ENCODE measurements around the genes PLCB1 and SNAP25.

GRCh38 chr20:6700497-6701489 lies 66.7 kb upstream of the BMP2 start:
- PRO-cap: no peak

- PRO-cap: no peak
Observed at GRCh38 chr20:6746934-6747459, 20.5 kb upstream of the BMP2 start.

- PRO-cap: no peak
Observed at GRCh38 chr20:7257832-7258458, 490.5 kb downstream of the BMP2 start.

DNA sequence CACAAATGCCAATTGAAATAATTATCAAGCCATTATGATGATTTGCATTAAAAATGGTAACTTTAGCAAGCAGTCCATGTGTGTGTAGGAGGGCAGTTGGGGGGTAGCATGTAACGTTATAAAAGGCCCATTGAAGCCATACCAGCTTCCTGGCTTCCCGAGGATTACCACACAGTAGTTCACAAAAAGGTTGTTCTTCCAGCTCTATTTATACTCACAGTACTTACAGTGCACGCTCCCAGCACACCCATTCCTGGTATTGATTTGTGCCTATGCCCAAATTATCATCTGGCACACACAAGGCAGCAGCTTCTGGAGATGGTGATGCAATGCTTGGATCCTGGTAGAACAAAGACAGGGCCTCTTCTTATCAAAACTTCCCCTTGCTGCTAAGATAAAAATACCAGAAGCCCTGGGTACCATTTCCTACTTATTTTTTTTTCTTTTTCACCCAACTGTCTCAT lies 436.8 kb downstream of the HAO1 start:
- PRO-cap: no peak

DNA sequence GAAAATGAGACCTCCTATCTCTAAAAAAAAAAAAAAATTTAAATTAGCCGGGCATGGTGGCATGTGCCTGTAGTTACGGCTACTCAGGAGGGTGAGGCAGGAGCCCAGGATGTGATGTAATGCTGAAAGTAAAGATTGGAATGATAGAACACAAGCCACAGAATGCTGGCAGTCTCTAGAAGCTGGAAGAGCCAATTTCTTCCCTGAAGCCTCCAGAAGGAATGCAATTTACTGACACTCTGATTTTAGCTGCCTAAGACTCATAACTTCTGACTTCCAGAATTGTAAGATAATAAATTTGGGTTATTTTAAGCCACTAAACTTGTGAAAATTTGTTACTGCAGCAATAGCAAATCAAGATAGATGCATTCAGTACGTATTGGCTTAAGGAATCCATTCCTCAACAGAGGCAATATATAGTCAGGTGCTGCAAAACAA lies 27.3 kb upstream of the HAO1 start:
- PRO-cap: no peak

DNA sequence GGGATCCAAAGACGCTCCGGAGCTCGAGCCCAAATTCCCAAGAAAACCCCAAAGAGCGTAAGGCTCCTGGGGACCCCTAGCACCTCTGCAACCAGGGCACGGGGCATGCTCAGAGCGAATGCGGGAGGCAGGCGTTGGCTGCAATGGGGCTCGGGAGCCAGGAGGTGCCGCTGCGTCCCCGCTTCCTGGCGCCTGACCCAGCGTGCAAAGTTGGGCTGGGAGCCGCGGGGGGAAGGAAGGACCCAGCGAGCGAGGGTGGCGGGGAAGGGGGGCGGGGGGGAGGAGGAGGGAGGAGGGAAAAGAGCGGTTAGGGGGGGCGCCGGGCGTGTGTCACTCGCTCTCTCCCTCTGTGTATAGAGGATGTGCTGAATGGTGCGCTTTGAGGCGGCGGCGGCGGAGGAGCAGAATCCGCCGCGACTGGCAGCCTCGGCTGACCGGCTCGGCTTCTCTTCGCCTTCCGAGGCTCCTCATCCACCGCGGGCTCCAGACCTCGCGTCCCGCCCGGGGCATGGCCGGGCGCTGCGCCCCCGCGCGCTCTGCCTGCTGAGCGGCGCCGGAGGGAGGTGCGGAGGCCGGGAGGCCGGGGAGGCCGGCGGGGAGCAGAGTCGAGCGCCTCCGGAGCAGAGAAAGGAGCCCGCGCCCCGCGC lies at the start of gene PLCB1:
Gene PLCB1, plus strand, starts transcription at position 333 of the 647 bp plus-strand sequence.
- PRO-cap: unidirectional peak, plus-strand start at position 333 of the sequence

DNA sequence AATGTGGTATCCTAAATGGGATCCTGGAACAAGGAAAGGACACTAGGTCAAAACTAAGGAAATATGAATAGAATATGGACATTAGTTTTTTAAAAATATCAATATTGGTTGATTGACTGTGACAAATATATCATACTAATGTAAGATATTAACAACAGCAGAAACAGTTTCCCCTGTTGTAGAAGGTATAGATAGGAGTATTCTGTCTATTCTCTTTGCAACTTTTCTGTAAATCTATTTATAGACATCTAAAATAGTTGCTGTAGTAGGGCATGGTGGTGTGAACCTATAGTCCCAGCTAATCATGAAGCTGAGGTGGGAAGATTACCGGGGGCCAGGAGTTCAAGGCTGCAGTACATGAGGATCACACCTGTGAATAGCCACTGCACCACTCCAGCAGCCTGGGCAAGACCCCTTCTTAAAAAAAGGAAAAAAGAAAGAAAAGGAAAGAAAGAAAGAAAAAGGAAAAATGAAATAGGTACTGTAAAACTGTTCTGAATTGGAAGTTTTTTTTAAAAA lies 276.0 kb downstream of the PLCB1 start:
- PRO-cap: no peak

DNA sequence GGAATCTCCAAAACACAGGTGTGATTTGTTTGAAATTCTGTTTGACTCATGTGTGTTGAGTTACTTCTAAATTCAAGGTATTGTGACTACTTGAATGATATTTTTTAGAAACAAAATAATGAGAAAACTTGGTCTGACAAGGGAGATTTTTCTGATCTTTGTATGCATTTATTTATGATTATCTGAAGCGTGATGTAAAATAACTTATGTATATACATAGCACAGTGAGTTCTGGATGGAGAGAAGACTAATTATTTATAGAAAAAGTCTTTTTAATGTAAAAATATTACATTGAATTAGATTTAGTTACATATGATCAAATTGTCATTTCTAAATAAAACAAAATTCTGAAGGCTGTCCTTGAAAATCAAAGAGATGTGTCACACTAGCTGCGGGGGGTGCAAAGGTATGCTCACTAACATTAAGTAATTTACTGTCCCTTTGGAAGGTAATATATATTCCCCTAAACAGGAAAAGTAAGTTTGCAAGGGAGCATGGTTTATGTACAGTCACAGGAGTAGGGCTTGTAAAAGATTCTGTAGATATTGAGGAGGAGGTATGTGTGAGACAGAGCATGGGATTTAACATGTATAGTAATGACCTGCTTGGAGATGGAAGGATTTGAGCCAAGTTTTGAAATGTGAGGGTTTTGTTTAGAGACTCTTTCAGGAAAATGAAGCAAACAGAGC lies 284.2 kb downstream of the PLCB1 start:
- PRO-cap: no peak

- PRO-cap: no peak
Observed at GRCh38 chr20:8542166-8542500, 410.1 kb downstream of the PLCB1 start.

DNA sequence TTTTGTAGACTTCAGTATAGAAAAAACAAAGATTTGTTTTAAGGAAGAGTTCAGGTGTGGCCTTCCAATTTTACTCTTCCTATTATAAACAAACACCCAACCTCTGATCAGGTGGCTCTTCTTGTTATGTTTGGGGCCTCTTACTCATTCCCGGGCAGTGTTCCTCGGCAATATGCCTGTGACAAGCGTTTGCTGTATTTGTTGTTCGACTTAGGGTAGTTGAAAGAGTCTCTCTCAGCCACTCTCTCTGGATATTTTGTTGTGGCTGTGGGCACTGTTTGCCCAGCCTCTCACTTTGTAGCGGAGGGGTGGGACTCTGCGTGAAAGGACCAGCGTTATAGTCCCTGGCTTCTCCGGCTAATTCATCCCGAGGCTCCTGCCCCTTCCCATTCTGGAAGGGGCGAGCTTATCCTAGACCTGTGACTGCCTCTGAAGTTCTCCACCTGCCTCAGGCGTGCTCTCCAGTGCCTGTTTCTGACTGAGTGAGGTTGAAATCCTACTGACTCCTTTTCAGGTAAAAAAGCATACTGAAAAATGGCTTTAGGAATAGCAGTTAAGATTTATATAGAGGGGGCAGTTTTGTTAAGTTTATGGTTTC lies 97.4 kb downstream of the PLCB4 start:
- PRO-cap: no peak

DNA sequence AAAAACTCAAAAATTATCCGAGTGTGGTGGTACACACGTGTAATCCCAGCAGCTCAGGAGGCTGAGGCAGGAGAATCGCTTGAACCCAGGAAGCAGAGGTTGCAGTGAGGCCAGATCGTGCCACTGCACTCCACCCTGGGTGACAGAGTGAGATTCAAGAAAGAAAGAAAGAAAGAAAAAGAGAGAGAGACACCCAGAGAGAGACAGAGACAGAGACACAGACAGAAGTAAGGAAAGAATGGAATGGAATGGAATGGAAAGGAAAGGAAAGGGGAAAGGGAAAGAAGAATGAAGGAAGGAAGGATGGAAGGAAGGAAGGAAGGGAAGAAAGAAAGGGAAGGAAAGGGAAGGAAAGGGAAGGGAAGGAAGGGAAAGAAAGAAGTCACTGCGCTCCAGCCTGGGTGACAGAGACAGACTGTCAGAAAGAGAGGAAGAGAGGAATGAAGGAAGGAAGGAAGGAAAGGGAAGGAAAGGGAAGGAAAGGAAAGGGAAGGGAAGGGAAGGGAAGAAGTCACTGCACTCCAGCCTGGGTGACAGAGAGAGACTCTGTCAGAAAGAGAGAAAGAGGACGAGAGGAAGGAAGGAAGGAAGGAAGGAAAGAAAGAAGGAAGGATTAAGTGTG lies 221.4 kb upstream of the LAMP5 start:
- PRO-cap: no peak

- PRO-cap: unidirectional peak, minus-strand start at chr20:9515357
Observed at GRCh38 chr20:9515114-9515574, 754 bp downstream of the LAMP5 start.

DNA sequence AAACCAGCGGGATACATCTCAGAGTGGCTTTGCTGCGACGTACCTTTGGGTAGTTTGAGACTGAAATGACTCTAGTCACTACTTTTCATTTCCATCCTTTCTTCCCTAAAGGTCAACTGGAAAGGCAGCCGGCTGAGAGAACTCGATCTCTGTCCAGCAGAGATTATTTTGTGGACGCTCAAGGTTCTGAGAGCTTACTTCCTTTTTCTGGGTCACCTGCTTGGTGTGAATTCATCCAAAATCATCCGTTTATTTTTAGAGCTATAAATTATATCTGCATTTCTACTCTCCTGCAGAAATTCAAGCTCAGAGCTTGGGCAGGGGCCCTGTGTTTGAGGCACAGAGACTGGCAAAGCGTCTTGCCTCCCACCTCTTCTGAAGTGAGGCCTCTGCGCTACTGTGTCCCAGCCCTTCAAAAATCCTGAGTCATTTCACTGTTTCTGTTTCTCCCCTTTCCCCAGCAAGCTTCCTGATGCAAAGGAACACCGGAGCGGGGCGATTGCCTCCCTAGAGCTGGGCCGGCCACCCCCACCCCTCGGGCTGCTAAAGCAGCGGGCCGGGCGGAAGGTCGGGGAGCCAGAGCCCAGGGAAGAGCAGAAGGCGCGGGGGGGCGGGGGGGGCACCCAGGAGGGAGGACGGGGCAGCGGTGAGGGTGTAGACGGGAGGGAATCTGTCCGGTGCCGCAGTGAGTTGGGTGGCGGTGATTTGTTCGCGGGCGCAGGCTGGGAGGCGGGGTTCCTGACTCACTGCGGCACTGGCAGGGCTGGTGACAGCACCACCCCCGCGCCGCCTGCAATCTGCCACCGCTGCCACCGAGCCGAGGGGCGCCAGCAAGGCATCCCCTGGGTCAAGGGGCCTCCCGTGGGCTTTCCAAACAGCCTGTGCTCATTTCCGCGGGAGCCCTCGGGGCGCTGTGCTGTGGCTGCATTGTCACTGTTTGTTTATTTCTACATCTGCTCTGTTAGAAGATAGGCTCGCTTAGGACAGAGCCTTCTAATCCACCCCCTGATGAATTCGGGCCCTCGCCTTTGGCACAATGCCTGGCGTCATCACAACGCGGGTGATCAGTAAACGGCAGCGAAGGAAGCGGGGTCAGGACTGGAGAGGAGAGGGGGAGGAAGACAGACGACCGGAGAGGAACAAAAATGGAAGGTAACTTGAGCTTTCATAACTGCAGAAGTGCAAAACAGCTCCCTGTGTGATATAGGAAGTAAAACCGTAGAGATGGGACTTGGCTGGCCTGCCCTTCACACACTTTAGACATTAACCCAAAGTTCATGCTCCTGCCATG lies 46.5 kb upstream of the SNAP25 start:
- PRO-cap: no peak

DNA sequence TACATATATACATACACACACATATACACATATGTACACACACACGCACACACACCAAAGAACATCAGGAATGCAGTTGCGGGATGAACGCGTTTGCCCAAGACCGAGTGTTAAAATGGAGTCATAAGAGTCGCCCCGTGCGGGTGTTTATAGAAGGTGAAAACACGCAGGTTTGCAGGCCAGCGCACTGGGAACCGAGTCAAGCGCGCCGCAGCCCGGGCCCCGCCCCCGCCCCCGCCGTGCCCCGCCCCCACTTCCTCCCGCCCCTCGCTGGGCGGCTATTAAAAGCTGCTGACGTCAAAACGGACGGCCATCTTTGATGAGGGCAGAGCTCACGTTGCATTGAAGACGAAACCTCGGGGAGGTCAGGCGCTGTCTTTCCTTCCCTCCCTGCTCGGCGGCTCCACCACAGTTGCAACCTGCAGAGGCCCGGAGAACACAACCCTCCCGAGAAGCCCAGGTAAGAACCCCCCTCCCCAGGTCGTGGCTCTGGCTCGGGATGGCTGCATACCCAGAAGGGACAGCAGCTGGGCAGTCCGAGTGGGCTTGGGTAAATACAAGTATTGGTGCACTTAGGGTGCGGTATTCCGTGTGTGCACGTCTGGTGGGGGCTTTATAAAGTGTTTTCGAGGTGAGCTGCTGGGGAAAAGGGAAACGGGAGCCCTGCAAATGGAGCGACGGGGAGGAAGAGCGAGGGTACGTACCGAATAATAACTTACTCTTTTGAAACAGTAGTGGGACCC lies at the start of gene SNAP25:
Gene SNAP25, plus strand, starts transcription at position 313 of the 743 bp plus-strand sequence.
- PRO-cap: no peak

GRCh38 chr20:10352226-10352866 lies 81.7 kb downstream of the MKKS start:
- PRO-cap: no peak

DNA sequence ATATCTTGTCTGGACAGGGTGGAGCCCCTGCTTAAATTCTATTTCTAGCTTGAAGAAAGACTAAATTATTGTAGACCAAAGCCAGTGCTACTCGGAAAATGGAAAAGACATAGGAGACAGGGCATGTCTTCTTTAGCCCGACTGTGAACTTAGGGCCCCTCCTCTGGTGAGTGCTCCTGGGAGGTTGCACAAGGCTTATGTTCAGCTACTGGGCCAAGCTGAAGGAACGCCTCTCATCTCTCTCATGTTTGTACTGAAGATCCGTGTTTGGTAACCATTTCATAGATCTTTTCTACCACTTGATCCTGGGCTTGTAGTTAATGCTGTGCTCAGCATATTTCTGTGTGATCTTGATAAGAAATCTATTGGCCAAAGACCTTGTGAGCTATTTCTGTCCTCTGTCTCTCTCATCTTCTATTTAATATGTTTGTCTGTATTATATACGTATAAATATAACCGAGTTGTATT lies 70.3 kb downstream of the SLX4IP start:
- PRO-cap: no peak

- PRO-cap: no peak
Observed at GRCh38 chr20:10555918-10556479, 117.8 kb downstream of the JAG1 start.

- PRO-cap: no peak
Observed at GRCh38 chr20:10637628-10637948, 36.2 kb downstream of the JAG1 start.

DNA sequence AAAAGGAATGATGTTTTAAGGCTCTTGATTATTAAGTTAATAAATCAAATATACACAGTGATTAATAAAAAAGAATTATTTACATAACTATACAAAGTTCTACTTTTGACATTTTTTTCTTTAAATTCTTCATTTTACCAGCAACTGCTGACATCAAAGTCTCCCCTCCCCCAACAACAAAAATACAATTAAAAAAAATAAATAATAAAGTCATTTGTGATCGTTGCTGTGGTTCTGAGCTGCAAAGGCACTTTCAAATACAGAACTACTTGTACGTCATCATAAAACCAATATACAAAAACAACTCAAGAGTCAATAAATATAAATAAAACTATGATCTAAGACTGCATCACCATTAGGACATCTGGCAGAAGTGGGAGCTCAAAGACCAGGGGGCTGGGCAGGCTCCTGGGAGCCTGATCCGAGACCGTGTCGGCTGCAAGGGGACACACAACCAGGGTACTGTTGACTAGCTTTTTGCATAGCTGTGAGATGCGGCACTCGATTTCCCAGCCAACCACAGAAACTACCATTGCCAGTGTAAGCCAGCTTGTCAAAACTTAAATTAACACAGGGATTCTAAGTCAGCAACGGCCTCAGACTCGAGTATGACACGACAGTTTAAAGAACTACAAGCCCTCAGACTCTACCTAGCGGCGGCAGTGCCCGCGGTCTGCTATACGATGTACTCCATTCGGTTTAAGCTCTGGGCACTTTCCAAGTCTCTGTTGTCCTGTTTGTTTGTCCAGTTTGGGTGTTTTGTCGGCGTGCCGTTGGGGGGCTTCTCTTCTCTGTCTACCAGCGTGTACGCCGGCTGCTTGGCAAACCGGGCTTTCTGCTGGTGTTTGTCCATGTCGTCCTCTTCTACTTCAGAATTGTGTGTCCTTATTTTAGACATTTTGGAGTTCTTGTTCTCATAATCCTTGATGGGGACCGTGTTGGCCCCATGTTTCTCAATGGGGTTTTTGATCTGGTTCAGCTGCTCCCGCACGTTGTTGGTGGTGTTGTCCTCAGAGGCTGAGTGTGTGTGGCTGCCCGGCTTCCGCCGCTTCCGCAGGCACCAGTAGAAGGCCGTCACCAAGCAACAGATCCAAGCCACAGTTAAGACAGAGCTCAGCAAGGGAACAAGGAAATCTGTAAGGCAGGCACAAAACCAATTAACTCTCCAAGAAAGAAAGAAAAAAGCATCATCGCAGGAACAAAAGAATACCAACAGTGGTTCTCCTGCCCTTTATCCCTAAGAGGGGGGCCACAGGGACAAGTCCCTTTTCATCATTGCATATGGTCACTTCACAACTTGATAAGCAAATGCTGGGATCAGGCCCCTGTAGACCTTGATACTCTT lies 34.5 kb downstream of the JAG1 start:
- PRO-cap: no peak

DNA sequence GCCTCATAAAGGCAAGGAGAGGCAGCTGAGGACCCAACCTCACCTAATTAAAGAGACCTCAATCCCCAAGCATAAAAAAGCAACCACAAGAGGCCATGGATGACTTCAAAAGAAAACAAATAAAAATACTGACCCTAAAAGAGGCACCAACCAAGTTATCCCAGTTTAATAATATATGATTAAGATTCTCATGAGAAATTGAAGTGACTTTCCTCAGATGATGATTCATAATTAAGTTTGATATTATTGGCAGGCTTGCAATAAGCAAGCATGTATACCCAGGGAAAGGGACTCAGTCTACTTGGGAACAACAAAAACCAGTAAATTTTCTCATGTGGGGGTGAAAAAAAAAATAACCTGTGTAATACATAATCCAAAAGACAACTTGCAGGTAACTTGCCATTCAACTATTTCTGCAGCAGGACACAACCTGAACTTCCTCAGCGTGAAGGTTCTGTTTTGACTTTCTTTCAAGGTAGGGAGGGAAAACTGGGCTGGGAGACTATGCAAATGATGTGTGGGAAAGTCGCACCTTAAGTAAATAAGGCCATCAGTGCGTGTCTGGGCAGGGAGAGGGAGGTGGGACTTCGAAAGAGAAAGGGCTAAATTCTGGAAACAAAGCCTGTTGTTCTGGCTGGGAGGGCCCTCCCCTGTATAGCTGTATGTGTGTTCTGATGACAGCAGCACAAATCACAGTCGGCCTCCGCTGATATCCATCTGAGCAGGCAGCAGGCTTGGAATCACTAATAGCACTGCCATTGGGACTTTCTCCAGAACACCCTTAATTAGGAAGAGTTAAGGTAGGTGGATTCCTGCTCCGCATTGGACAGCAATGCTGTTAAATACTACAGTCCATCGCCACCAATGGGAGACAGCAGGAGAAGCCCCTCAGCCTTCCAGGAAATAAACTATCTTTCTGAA lies 19.3 kb downstream of the JAG1 start:
- PRO-cap: no peak

Data from SEM (cell line).